Endometrial microvascular endothelial cells (primary cell): ENCODE results near the genes METTL18 and FMO4.

GRCh38 chr1:169794396-169795533 lies at the start of gene METTL18:
Gene METTL18 (minus strand): TSS chr1:169794907.
- RAMPAGE, long total RNA = start-site peak on the minus strand at chr1:169794892-169794928, 13 and 32 reads in 2 replicates

- RAMPAGE, long total RNA = no peak
These were observed 72.6 kb downstream of the NTMT2 start for GRCh38 chr1:170218312-170218793.

- RAMPAGE, long total RNA = no peak
These were observed 37.6 kb upstream of the GORAB start for GRCh38 chr1:170494313-170494838.

GRCh38 chr1:170674091-170674677 lies 10.3 kb downstream of the PRRX1 start:
- RAMPAGE, long total RNA = no peak

DNA sequence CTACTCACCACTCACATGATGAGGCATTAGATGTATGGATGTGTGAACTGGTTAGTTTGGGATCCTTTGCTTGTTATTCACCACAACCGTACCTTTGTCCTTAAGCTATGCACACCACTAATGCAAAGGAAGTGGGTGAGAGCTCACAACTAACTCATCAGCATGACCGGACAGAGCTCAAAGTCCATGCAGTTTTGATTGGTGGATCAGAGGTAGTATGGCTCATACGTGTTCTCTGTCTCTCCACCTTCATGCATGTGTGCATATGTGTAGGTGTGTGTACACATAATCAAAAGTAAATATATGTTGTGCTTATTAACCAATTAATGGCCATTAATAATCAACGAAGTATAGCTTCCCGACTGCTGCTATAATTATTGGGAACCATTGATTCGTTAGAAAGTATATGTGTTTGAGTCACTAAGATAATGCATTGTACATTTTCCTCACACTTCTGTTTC lies 43.4 kb upstream of the MROH9 start:
- RAMPAGE, long total RNA = no peak

DNA sequence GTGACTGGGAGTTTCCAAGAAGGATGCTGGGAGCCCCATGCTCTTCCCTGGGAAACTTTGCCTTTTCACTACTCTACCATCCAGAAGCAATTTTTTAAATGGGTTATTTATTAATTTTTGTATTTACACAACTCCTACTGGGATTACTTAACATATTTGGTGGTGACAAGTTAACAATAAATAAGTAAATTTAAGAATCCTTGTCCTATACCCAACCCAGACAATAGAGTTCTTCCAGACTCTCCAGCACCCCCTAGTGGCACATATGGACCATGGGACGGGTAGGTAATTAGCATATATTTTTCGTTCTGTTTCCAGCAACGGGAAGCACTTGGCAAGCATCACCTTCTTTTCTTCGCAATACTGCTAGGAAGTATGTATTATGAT lies 3.5 kb downstream of the FMO2 start:
- RAMPAGE, long total RNA = no peak

DNA sequence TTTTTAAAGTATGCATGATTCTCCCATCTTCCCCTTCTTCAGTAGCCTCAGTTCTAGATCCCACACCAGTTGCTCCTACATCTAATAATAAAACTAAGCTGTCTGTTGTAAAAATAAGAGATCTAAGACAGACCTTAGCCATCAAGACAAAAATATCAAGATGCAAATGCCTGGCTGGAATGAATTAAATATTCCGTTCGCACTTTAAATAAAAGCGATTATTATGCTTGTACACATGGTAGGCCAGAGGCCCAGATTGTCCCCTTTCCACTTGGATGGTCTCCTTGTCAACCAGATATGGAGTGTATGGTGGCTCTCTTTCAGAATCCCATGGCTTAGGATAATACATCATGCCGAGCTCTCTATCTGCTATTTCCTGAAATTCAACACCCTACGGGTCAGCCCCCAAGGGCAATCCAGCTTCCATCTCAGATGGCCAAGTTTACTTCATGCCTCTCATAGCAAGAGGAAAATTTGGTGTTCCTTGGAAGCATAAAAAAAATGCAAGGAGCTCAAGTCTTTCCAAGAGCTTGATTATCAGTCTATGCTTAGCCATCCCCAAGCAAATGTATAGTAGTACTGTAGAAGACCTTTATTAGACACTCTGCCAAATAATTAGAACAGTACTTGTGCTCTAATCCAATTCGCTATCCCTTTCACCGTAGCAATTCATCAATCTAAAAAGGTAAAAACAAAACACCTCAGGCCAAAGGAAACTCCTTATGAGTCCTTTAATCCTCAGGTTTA lies 25.3 kb upstream of the FMO1 start:
- RAMPAGE, long total RNA = no peak

DNA sequence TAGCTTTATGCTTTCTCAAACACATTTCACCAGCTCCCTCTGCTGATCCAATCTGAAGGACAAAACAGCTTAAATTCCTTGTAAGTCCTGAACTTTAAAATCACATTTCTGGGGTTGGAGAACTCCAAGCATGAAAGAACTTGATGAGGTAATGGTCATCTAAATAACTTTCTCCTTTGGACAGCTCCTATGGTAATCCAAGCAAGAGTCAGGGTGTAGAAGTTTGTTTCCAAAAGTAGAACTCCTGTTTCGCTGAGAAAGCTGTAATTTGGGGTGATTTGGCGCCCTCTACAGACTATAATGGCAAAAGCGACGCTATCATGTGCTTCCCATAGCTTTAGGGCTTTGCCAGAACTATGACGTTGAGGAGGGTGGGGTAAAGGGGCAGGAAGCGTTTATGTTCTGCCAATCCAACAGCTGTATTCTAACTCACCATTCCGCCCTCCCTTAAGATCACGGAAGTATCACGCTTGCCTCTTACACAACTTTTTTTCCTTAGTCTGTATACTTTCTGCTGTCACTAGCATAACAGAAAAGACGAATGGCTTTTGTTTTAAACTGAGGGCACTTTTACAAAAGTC lies at the start of gene FMO4:
FMO4 (plus strand) TSS at position 480 of the 581 bp plus-strand sequence.
- RAMPAGE, long total RNA = no peak

GRCh38 chr1:171595109-171595475 lies 27.0 kb upstream of the MYOCOS start:
- RAMPAGE, long total RNA = no peak

GRCh38 chr1:171655325-171655984 lies 3.0 kb upstream of the MYOC start:
- RAMPAGE, long total RNA = no peak

DNA sequence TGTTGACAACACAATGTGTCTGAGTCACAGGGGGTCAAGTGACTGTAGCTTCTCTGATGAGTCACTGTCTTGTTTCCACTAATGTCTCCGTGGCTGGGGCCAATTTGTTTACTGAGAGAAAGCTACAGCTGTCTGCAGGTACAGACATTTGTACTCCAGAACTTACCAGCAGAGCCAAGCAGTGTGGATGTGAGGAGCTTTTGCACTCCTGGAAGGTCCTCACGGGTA lies 23.6 kb upstream of the DNM3 start:
- RAMPAGE, long total RNA = no peak

GRCh38 chr1:172109074-172110025 lies 268.1 kb downstream of the DNM3 start:
- RAMPAGE, long total RNA = no peak

GRCh38 chr1:172180949-172181179 lies 239.6 kb upstream of the C1orf105 start:
- RAMPAGE, long total RNA = no peak

DNA sequence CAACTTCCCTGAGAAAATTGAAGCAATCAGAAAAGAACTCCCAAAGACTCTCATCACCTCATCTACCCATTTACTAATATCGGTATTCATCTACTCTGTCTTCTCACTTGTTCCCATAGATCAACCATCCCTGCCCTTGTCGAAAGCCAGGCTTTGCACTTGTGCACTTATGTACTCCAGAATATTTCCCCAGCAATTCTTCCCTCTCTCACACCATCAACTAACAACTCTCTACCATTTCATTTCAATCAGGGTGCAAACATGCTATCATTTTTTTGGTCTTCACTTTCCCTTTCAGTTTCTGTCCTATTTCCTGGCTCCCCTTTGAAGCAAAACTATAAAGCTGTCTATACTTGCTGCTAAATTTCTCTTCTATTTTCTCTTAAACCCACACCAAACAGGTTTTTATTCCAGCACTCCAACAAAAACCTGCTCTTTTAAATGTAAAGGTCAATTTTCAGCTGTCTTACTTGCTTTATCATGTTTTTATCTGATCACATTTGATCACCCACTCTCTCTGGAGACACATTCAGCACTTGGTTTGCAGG lies 6.8 kb downstream of the C1orf105 start:
- RAMPAGE, long total RNA = no peak

- RAMPAGE, long total RNA = no peak
These were observed 11.3 kb downstream of the SUCO start for GRCh38 chr1:172544244-172544647.

GRCh38 chr1:172670668-172671237 lies 11.8 kb downstream of the FASLG start:
- RAMPAGE, long total RNA = no peak

DNA sequence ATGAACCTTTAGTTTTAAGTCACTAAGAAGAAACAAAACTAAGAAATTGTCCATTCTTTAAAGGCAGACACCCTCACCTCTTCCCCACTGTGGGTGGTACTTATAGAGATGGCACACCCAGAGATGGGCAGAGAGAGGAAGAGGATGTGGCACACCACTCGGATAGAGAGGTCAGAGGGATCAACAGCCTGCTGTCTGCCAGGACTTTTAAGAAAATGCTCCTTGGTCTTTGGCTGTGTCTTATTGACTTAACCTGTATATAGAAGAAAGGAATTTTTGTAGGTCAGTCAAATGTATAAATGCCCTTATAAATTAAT lies 45.1 kb downstream of the FASLG start:
- RAMPAGE, long total RNA = no peak

DNA sequence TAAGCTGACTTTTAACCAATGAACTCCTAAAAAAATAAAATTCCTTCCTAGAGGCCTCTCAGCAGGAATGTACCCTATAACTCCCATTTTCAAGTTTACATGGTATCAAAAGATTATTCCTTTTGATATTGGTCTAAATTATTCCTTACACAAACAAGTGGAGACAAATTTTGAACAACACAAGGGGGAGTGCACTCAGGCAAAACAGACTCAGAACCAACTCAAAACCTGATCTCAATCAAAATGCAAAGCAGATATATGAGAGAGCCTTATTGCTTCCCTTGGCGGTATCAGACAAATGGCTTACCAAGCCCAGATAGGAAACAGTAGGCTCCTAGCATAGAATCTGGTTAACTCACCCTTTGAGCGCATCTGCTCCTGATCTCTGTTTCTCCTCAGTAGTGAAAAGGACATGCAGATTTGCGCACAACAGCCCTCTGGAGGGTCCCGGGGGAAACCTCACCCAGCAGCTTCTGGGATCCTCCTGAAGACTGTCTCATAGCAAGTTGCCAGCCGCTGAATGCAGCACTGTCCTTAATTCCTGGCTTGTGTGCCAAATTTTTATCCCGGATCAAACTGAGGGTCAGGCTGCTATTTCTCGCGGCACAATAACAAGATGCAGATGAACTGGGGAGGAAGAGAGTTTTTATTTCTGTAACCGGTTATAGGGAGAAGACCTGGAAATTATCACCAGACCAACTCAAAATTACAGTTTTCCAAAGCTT lies 192.1 kb downstream of the FASLG start:
- RAMPAGE, long total RNA = no peak

GRCh38 chr1:172960283-172960791 lies 90.4 kb downstream of the TNFSF18 start:
- RAMPAGE, long total RNA = no peak

GRCh38 chr1:173478458-173478849 lies 1.3 kb downstream of the PRDX6 start:
- RAMPAGE, long total RNA = no peak